Occipital lobe (tissue), 2 donors: ENCODE measurements around the genes BBS1, CTSF and RBM4B.

DNA sequence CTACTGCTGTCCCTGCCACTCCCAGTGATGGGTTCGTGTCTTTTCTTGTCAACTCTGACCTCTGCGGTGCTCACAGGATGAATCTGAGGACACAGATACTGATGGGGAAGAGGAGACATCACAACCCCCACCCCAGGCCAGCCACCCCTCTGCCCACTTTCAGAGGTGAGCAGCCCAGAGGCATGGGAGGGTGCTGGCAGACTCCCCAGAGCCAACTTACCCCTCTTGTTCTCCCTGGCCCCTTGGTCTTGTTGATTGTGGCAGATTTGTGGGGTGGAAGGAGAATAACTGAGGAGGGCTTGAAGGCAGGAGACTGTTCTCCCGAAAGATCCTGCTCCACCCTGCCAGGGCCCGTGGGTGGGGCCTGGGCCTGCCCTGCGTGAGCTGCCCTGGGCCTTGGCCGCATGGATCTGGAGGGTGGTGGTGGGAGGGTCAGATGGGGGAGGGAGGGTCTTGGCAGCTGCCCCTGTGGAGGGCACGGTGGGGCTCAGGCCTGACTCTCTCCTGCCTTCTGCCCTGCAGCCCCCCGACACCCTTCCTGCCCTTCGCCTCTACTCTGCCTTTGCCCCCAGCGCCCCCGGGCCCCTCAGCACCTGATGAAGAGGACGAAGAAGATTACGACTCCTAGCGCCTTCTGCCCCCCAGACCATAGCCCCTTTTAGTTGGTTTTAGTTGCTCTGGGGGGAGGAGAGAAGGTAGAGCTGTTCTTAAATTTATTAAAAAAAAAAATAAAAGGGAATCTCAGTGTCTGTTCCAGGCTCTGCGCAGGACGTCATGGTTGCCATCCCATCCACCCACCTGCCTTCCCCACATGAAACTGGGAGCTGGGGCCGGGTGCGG, 1.8 kb downstream of the DRAP1 start:
- RAMPAGE, long total RNA, result no peak

DNA sequence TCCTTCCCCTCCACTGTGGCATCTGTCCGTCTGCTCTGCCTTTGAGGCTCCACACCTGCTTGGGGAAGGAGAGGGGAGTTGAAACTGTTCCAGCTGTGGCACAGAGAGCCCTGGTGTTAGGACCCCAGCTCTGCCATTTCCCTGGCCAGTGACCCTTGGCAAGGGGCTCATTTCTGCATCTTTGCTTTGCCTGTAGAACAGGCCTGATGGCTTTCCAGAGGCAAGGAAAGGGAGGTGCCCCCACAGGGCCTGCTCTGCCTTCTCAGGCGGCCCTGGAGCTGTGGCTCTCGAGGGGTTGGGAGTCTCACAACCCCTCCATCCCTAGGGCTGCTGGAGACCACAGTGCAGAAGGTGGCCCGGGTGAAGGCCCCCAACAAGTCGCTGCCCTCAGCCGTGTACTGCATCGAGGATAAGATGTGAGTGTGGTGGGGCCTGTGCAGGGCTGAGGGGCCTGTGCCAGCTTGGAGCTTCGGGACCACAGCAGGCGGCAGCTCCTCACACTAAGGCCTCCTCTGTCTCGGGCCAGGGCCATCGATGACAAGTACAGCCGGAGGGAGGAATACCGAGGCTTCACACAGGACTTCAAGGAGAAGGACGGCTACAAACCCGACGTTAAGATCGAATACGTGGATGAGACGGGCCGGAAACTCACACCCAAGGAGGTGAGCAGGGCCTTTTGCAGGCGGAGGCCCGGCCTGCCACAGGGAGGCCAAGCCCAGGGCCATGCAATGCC, 15.9 kb downstream of the SART1 start:
- RAMPAGE, long total RNA, result no peak

DNA sequence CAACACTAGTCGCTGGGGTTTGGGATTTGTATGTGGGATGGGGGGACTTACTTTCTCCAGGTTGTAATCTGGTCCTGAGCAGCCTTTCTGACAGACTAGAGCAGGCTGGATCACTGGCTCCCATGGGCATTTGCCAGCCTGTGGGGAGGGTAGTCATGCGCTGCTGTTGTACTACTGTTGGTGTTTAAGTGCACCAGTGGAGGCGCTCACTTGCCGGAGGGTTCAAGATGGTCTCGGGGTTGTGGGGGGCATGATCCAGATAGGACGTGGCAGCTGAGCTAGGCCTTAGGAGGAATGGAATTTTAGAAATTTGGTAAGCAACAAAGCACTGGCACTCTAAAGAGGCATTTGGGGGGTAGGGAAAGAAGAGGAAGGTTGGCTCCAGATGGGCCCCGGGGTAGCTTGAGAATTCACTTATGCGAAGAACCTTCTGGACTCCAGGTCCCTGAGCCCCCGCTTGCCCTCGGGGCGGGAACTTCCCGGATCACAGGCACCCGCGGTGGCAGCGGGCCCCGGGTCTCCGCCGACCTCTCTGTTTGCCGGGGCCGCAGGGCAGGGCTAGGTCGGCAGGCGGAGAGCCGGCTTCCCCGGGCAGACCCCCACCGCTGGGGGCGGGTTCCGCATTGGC, 628 bp upstream of the PACS1 start:
- RAMPAGE, long total RNA, result no peak

DNA sequence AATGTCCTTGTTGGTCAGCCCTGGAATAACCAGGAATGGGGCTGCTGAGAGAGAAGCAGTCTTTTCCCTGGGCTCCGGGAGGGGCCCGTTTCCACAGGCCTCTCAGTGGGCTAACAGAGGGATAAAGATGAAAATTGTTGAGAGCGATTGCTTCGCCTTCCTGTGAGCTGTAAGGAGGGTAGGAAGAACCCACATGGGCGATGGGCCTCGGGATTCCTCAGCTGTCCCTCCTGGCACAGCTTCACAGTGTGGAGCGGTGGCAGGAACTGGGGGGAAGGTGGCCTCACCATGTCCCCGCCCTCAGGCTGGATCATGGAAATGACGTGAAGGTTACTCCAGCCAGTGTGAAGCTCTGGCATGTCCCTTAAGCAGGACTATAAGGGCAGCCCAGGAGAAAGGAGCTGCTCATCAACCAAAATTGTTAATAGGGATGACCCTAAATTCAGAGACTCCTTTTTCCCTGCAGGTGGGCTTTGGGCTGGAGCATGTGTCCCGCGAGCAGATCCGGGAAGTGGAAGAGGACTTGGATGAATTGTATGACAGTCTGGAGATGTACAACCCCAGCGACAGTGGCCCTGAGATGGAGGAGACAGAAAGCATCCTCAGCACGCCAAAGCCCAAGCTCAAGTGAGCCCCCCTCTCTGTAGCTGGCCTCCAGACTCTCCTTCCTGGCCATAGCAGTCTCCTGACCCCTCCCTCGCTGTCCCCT, 37.2 kb upstream of the KLC2 start:
- RAMPAGE, long total RNA, result no peak

DNA sequence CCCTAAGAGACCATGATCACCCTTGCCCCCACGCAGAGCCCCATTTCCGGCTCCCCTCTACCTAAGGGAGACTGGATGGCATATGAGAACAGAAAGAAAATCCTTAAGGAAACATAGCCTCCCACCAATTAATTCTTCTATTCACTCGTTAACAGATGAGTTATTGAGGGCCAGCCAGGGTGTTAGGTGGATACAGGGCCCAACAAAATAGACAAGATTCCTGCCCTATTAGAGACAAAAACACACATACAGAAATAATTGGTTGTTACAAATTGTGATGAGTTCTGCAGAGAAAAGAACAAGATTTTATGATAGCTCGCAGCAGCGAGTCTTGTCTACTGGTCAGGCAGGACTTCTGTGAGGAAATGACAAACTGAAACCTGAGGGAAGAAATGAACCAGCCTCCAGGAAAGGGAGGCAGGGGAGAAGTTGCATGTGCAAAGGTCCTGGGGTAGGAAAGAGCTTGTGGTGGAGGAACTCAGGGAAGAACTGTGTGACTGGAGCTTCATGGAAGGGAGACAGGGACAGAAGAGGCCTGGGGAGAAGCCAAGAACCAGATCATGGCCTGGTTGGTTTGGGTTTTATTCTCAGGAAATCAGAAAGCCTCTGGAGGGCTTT, 1.6 kb downstream of the KLC2 start:
- RAMPAGE, long total RNA, result no peak

DNA sequence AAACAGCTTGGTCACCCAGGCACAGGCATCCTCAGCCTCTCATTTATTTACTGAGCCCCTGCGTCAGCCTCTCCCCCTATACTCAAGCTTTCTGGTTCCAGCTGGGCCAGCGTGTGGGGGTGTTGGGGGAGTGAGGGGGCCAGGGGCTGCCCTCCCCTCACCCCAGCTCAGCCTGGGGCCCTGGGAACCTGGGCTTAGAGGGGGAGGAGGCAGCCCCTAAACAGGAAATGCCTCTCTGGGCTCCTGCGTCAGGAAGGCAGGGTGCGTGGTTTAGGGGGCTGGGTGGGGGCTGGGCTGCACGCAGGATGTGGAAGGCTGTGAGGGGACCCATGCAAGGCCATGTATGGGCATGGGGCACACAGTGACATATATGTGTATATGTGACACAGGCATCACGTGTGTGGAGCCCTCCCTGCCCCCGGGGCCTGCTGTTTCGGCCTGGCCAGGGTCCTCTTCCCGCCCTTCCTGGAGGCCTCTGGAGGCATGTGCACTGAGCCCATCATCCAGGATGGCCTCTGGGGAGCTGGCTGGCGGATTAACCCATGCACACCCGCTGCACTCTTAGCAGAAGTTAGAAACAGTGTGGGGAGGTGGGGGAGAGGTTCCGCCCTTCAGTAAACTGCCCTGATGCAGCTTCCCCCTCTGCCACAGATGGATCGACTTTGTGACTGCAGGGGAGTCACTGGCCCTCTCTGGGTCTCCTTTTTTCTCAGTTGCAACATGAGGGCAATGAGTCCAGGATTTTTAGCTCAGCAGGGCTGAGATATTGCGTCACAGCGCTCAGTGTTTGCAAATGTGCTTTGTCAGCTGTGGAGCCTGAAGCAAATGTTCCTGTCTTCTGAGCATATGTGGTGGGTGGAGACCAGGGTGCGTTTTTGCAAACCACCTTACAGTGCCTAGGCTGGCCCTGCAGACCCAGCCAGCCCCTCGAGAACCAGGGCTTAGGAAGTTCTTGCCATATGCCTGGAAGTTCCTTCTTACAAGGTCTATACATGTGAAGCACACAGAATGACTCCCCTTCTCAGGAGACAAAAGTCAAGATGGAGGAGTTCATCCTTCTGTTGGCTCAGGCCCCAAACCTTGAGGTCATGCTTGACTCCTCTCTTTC, 1.2 kb upstream of the CD248 start:
- RAMPAGE, long total RNA, result no peak

- RAMPAGE, long total RNA, result no peak
These were observed 3.9 kb upstream of the B4GAT1 start for GRCh38 chr11:66351361-66351646.

DNA sequence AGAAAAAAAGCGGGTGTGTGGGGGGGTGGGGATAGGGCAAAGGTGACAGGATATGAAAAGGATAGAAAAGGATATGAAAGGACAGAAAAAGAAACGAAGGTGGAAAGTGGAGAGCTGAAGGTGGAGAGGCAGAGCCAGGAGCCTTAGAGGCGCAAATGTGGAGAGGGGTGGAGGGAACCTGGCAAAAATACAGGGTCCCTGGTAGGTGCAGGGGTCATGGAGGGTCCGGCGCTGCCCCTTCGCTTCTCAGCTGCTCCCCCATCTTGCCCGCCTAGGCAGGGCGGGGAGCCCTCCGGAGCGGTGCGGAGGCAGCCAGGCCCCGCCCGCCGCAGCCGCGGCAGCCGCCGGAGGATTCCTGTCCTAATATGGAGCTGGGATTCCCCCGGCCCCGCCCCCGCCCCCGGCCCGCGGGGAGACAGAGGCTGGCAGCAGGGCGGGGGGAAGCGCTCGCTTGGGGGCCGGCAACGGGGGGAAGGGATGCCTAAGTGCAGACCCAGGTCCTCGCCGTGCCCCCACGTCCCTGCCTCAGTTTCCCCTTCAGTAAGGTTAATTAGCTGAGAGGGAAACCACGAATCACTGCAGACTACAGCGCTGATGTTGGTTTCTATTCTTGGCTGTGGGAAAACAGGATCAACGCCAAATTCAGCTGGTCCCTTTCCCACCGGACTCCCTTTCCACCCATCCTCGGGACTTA, 1.0 kb upstream of the NPAS4 start:
- RAMPAGE, long total RNA, result no peak

- RAMPAGE, long total RNA, result start-site peak on the plus strand at chr11:66510647-66510654, 107 and 87 reads in 2 replicates
These were observed at the start of gene BBS1 for GRCh38 chr11:66510185-66511420. Gene BBS1 (plus strand): TSS chr11:66510635.

DNA sequence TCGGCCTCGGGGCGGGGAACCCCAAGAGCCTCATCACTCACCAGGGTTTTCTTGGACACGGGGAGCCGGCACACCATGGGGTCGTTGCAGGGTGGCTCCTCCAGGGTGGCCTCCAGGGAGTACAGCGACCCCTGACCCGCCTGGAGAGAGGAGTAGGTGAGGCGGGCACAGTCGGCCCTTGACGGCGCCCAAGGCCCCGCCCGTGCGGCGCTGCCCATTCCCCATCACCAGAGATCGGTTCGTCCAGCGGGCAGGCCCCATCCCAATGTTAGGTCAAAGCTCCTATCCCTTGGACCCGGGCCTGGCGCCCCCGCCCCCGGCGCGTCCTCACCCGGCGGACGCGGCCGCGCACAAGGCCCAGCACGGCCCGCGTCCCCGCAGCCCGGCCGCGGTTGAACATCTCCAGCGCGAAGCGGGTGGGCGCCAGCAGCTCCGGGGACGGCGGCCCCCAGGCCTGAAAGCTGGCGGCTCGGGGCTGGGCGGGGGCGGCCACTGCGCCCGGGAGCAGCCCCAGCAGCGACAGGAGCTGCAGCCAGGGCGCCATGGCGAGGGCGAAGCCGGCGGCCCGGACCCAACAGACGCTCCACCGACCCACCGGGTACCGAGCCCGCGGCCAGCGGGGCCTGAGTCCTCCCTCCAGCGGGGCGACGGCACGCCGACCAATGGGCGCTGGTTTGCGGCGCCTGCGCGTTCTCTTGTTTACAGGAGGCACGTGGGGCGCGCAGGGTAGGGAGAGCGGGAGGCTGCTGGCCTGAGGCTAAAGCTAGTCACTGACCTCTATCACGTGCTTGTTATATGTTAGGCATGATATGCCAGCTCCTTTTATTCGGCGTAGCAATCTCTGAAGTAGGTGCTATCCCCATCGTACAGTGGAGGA, at the start of gene CTSF:
Gene CTSF (minus strand): TSS at position 664 of the 877 bp plus-strand sequence.
- RAMPAGE, long total RNA, result no peak

DNA sequence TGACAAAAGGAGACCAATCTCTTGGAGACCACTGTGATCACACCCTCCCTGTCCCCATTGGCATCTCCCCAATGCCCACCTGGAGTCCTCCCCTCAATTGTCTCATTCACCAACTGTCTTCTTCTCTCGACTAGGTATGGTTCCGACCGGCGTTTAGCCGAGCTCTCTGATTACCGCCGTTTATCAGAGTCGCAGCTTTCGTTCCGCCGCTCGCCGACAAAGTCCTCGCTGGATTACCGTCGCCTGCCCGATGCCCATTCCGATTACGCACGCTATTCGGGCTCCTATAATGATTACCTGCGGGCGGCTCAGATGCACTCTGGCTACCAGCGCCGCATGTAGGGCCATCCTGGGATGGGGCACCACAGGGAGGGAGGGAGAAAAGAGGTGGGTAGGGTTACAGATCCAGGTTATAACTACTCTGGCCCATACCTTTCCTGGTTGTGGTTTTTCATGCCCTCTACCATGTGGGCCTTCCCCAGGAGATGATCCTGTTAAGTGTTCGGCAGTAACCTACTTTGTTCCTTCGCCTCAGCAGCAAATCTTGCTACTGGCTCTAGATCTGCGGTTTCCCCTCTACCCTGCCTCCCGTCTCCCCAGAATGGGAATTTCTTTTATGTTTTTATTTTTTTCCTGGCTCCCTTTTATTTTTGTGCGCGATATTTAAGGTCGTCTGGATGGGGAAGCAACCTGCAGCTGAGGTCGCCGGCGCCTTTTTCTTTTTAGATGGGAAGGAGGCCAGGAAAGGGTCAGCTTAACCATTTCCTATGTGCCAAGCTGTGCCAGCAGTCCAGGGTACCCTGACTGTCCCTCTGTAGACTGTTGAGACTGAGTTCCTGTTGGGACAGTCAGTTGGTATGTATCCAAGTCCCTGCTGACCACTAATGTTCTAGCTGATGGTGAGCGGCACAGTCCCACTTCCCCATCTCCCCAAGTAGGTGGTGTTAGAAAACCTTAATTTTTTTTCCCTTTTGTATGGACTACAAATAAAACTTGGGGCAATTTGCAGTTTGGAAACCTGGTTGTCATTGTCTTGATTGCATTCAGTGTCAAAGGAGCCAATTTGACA, 10.2 kb downstream of the RBM14 start:
- RAMPAGE, long total RNA, result no peak

GRCh38 chr11:66627973-66628992, 10.2 kb upstream of the RBM4 start:
- RAMPAGE, long total RNA, result no peak

- RAMPAGE, long total RNA, result no peak
These were observed 11.5 kb downstream of the RBM4 start for GRCh38 chr11:66650010-66650491.

DNA sequence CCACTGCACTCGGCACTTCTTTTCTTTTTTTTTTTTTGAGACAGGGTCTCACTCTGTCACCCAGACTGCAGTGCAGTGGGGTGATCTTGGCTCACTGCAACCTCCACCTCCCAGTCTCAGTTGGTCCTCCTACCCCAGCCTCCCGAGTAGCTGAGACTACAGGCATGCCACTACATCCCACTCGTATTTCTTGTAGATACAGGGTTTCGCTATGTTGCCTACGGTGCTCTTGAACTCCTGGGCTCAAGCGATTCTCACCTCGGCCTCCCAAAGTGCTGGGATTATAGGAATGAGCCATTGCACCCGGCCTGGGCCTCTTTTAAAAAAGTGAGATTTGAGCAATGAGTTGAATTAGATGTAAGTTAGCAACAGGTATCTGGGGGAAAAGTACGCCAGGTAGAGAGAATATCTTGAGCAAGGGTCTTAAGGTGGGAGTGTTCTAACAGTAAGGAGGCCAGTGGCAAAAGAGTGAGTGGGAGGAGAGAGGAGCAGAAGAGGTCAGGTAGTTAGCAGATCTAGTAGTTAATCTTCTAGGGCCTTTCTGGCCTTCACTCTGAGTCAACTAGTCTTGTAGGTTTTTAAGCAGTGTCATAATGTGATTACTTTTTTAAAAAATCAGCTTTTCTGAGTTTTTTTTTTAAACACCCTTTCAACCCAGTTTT, 16.9 kb downstream of the RBM4 start:
- RAMPAGE, long total RNA, result no peak

GRCh38 chr11:66677462-66678296, at the start of gene RBM4B:
Gene RBM4B (minus strand): TSS chr11:66677887.
- RAMPAGE, long total RNA, result start-site peak on the minus strand at chr11:66677777-66677861, 654 and 589 reads in 2 replicates

- RAMPAGE, long total RNA, result no peak
These were observed 12.2 kb upstream of the RBM4B start for GRCh38 chr11:66689715-66690376.

- RAMPAGE, long total RNA, result no peak
These were observed 8.4 kb downstream of the SPTBN2 start for GRCh38 chr11:66720752-66720901.

DNA sequence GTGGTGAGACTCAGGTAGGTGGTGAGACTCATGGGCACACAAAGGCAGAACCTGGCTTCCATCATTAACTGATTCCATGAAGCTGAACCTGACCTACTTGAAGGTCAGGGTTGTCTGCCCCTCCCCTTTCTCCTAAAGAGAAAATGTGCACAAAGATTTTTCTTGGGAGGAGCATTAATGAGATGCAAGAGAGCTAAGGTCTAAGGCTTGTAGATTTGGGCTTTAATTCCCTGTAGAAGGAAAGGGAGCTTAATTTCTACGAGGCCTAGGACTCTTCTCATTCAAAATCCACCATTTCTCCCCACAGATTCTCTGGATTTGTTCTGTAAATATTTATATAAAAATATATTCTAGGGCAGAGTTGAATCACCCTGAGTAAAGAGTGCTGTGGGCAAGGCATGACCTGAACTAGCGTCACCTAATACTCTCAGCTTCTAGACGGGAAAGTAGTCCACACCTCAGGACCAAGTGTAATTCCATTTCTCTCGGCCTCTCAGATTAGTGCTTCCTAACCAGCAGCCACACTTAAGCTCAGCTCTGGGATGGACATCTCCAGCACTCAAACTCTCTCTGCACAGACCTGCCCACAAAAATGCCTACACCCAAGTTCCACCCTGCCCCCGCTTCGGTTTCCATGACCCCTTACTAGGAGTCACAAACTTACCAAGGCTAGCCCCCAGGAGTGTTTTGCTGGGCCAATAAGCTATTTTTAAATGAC, 5.4 kb downstream of the SPTBN2 start:
- RAMPAGE, long total RNA, result no peak

DNA sequence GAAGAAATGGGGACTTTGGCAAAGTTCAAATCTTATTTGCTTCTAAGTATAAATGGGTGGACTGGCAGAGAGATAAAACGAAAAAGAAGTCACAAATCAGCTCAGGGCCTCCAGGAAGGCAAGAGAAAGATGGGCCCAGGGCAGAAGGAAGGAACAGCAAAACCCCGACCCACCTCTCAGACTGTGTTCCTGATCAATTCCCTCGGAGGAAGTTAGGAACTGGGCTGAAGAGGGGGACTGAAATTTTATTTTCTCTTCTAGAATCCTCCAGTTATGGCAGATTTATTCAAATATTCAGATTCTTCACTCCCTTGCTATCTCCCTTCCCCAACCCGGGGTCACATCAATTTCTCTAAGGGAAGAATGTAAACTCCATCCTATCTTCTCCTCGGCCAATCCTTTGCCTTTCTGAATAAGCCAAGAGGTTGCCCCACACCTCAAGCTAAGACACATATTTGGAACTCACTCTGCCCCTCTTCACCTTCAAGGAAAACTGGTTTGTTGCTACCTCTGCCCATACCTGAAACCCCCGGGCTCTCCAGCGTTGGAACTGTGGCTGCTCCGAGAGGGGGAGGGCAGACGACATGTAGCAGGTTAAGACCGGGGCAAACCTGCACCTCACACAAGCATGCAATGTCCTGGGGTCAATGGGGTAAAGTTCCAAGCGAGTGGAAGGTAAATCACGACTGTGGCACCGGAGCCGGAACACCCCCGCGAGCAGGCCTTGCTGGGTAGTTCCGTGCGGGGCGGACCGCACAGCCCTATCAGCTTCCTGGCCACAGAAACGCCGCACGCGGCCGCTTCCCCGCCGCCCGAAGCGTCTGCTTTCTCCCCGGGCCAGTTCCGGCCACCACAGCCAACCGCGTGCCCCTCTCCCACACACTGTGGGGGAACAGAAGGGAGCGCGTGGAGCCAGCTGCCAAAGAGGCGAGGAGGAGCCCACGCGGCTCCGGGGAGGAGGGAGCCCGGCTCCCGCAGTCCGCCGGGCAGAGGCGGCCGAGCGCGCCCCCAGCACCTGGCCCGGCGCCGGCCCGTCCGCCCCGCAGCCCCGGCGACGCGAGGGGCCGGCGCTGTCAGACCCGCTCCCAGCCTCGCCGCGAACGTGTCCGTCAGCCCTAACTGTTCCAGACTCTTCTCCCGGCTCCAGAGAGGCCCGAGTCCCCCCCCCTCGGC, 1.8 kb downstream of the SPTBN2 start:
- RAMPAGE, long total RNA, result no peak

DNA sequence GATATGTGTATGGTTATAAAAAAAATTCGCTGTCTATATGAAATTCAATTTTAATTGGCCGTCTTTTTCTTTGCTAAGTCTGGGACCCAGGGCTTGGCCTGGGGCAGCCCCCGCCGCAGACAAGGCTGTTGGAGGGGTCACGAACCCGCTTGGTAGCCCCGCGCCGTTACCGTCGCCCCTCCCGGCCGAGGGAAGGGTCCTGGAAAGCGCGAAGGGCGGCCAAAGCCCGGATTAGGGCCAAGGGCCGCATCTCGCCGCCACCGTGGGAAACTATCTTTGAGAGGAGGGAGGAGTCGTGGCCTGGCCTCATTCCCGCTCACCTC, 386 bp upstream of the C11orf80 start:
- RAMPAGE, long total RNA, result no peak